Heart right ventricle (tissue), 2 donors: ENCODE measurements around the genes USP17L13 and USP17L22.

- PRO-cap, 2 experiments = peak in 2 of 2 experiments; most common plus-strand start chr4:8050919 (in 2); most common minus-strand start chr4:8050765 (in 1)
These were observed 108.1 kb downstream of the ABLIM2 start for GRCh38 chr4:8050354-8051103.

- PRO-cap, 2 experiments = no peak in any of the 2 experiments
These were observed 16.1 kb upstream of the SH3TC1 start for GRCh38 chr4:8182916-8183533.

- PRO-cap, 2 experiments = no peak in any of the 2 experiments
These were observed 17.8 kb downstream of the SH3TC1 start for GRCh38 chr4:8216760-8217322.

- PRO-cap, 2 experiments = no peak in any of the 2 experiments
These were observed 8.9 kb downstream of the HTRA3 start for GRCh38 chr4:8278424-8278799.

DNA sequence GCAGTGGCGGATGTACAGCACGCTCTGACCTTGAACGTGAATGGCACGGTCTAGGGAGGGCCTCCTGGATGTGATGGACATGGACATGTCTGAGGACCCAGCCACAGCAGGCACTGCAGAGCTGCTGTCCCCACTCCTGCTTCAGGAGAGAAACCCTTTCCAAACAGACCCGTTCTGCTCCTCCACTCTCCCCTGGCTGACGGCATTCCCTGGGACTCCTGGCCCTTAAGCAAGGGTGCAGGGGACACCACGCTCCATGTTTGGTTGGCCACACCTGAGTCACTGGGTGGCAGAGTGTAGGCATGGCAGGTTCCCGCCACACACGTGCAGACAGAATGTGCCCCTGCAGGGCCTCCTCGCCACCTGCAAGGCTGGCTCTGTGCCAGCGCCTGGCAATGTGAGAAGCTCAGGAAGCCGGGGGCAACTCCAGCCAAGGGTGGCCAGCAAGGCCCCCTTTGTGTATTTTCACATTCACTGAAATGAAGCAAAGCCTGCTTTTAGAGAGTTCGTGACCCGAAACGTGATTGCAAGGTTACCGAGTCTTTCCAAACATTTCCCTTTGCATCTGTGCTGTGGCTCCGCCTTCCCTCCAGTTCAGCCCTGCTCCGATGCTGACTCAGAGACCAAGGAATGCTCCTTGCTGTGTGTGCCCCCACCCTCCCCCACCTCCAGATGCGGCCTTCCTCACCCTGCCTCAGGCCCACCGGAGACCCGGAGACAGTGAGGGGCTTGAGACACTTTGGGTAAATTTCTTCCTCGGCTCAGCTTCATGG is 46.1 kb downstream of the HTRA3 start:
- PRO-cap, 2 experiments = no peak in any of the 2 experiments

DNA sequence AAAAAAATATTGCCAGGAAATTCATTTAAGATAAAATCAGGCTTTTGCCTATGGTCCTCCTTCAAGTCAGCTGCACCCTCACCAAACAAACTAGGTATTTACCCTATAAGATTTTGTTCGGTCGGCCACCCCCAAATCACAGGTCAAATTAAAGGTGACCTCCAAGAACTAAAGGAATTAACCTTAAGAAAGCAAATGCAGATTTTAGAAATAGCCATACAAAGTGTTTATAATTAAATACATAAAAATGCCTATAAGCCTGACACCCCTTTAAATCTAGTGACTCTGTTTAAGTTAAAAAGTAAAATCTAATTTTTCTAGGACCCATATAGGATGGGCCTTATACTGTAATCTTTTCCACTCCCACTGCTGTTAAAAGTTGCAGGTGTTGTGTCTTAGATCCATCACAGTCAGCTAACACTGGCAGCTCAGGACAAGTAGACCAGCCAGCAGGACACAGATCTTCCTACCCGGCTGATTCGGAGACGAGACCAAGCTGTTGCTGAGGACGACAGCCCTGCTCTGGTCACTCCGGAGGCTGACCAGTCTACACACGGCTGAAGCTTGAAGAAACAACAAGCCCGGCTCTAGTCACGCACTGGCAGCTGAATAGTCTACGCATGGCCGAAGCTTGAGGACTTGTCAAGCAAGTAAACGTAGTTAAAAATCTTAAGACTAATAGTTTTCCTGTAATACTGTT is 2.0 kb downstream of the ACOX3 start:
- PRO-cap, 2 experiments = no peak in any of the 2 experiments

DNA sequence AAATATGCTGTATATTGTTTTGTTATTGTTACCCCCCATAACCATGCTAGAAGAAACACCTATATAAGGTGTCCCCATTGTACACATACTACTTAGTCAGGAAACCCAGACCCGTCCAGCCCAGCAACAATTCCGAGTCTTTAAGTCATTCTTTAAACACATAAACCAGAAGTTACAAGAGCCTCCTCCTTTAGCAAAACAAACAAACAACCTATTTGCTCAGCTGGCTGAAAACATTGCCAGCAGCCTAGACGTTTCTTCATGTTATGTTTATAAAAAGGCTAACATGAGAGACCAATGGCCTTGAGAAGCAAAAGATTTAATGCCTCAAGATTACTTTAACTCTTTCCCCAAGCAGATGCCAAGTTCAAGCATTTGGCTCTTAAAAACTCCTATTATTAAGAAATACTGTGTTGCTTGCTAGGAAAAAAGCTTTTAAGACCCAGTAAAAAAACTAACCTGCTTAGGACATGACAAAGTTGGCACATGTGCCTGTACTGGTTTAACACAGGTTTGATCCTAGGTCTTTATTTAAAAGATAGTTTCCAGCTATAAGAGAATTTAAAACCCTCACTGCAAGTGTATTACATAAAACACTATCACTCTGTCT is 1.3 kb downstream of the ACOX3 start:
- PRO-cap, 2 experiments = no peak in any of the 2 experiments

DNA sequence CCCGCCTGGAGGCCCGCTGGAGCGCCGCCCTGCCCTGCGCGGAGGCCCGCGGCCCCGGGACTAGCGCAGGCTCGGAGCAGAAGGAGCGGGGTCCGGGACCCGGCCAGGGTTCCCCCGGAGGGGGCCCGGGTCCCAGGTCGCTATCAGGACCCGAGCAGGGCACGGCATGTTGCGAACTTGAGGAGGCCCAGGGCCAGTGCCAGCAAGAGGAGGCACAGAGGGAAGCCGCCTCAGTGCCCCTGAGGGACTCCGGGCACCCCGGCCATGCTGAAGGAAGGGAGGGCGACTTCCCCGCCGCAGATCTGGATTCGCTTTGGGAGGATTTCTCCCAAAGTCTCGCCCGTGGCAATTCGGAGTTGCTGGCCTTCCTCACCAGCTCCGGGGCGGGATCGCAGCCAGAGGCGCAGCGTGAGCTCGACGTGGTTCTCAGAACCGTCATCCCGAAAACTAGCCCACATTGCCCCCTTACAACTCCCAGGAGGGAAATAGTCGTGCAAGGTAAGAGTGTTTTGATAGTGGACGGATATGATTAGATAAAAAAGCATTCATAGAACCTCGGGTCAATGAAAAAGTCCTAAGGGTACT is 459 bp downstream of the TRMT44 start:
- PRO-cap, 2 experiments = no peak in any of the 2 experiments

DNA sequence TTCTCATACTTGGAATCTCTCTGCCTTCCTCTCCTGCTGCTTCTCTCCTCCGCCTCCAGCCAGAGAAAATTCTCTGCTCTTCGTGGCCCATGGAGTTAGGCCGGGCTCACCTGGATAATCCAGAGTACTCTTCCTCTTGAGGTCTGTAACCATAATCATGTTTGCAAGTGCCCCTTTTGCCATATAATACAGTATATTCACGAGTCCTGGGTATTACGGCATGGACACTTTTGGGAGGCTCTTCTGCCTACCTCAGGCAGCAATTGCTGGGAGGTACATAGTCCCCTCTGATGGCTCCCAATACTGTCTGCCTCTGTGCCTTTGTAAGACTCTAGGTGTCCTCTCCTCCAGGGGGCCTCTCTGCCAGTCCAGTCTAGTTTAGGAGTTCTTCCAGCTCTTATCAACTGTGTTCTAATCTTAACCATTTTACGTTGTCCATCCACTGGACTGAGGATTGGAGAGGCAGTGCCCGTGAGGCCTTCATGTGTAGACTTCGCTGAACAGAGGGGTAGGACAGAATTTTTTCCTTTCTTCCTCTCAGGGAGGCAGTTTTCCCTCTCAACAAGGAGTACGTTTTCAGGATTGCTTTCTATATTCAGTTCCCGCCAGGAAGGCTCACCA is 2.3 kb downstream of the TRMT44 start:
- PRO-cap, 2 experiments = no peak in any of the 2 experiments

GRCh38 chr4:8449353-8449791 is 8.8 kb downstream of the TRMT44 start:
- PRO-cap, 2 experiments = no peak in any of the 2 experiments

DNA sequence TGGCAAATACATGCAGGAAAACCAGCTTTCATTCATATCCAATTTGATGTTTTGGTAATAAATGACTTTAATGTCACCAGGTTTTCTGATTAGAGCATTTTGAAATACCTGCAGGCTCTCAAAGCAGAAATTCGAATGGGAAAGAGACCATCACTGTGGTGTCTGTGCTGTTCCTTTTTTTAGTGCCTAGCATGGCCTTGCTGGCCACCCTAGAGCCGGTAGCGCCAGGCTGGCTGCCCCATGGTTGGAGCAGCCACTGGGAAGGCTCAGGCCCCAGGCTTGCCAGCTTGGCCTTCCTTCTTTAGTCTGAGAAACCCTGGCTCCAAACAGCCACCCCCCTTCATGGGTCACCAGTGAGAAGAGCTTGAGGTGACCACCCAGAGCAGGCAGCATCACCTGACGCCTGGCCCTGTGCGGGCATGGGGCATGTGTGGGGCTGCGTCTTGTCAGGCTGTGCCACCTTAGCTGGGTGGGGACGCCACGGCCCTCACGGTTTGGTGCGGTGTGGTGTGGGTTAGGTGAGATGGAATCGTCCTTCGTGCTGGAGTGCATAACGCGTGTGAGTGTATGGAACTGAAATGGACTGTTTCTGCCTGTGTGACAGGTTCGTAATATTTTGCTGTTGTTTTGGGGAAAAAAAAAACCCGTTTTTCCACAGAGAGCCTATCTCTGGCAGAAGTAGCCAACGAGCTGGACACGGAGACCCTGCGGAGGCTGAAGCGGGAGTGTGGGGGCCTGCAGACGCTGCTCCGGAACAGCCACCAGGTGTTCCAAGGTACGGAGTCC is 30.0 kb downstream of the TRMT44 start:
- PRO-cap, 2 experiments = no peak in any of the 2 experiments

GRCh38 chr4:8472702-8472983 is 32.1 kb downstream of the TRMT44 start:
- PRO-cap, 2 experiments = no peak in any of the 2 experiments

DNA sequence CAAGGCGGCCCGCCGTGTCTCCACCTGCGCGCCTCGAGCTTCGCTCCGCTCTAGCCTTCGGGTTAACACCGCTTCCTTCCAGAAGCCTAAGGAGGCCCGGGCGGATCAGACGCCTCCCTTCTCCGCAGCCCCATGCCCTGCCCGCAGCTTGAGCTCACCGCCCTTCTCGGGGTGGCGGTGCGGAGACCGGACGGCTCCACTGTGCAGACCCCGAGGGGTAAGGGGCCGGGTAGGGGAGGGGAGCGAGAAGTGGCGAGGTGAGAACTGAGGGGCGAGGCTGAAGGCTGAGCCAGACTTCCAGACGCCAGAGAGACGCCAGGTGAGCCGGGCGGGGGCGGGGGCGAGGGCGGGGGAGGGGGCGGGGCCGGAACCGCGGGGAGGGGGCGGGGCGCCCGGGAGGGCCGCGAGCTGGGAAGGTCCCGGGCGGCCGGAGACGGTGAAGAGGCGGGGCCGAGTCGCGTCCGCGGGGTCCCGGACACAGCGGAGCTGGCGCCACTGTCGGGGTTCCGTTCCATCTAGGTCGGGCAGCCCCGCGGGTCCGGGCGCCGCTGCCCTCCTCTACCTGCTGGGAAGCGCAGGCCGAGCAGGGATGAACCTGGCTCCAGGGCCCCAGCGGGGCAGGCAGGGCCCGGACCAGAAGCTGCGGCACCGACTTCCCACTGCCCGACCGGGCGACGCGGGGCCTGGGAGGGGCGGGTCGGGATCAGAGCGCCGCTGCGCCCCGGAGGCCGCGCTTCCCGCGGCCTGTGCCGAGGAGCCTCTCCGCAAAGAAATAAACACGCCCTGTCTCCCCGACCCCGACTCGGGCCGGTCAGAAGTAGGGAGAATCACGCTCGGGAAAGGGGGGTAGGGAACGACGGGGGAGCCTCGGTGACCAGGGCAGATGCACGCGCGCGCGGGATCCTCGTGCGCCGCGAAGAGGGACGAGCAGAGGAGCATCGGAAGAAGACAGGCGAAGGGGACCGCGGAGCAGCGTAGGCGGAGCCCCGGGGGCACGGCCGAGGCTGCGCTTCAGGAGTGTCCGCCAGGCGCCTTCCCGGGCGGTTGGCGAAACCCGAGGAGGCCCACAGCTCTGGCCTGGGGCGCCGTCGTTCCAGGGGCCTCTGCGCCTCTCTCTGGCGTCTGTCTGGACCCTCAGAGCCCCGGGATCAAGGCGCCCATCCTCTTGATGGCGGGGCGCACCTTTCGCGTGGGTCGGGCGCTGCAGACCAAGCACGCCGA is 10.6 kb downstream of the HMX1 start:
- PRO-cap, 2 experiments = no peak in any of the 2 experiments

GRCh38 chr4:9000595-9000883 is 128.9 kb upstream of the HMX1 start:
- PRO-cap, 2 experiments = no peak in any of the 2 experiments

GRCh38 chr4:9224655-9225176 is at the start of gene USP17L13:
TSS of gene USP17L13 (plus strand) at chr4:9224896.
- PRO-cap, 2 experiments = no peak in any of the 2 experiments

- PRO-cap, 2 experiments = no peak in any of the 2 experiments
These were observed at the start of gene USP17L22 for GRCh38 chr4:9267283-9267902. TSS of gene USP17L22 (plus strand) at chr4:9267619.

- PRO-cap, 2 experiments = no peak in any of the 2 experiments
These were observed 54.2 kb downstream of the DEFB131A start for GRCh38 chr4:9498233-9498999.

- PRO-cap, 2 experiments = peak in 1 of 2 experiments; most common minus-strand start chr4:10023891 (in 1)
These were observed 2.5 kb upstream of the SLC2A9 start for GRCh38 chr4:10023744-10024164.

GRCh38 chr4:10072126-10073437 is 44.0 kb downstream of the WDR1 start:
- PRO-cap, 2 experiments = no peak in any of the 2 experiments

- PRO-cap, 2 experiments = no peak in any of the 2 experiments
These were observed 29.8 kb downstream of the WDR1 start for GRCh38 chr4:10086900-10087137.